UCH-1 (cell line): ENCODE measurements around a stretch of chrX.

DNA sequence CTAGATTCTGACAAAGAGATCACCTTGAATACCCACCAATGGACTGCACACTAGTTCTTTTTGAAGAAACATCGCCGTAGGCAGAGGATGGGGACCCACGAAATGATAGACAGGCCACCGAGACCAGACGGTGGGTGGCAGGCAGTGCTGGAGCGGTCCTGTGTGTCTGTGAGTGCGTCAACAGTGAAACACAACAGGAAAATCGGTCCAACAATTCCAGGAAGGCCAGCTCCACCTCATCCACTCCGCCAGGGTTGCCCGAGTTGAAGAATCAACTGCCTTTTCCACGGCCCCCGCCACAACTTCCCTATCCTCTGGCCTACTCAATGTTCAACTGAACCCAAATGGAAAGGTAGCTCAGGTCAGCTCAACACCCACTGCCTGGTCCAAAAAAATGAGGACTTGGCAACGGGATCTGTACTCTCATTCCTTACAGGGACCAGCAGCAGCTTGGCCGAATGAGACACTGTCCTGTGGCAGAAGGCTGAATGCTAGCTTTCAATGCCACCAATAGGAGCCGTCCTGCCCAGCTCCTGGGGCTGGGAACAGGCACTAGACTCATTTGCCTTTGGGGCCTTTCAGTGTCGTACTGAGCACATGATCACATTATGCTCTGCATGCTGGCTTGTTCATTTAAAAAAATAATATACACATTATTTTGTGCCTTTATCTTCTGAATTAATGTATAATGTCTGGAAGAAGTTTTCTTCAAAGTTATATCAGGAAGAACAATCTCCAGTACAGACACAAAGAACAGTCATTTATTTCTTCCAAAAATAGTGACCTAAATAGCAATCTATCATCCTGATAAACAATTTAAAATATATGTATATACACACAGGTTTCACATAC, 43.4 kb downstream of the MID1 start:
- RRBS, result no CpG with 5 or more reads among the region's 16 CpGs

DNA sequence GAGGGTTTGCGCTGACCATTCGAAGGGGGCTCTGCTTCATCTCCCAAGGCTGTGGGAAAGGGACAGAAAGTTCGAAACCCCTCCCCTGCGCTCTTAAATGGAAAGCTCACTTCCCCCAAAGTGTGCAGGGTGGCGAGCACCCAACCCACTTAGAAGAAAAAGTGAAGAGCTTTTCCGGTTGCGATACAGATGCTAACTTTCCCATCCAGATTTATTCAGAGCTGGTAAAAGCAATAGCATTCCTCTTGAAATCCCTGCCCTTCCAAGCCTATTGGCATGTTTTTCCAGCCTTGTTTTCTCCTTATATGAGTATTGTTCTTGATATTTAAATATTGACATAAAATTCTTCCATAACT, 1.3 kb downstream of the MID1 start:
- RRBS, result no CpG with 5 or more reads among the region's 7 CpGs

DNA sequence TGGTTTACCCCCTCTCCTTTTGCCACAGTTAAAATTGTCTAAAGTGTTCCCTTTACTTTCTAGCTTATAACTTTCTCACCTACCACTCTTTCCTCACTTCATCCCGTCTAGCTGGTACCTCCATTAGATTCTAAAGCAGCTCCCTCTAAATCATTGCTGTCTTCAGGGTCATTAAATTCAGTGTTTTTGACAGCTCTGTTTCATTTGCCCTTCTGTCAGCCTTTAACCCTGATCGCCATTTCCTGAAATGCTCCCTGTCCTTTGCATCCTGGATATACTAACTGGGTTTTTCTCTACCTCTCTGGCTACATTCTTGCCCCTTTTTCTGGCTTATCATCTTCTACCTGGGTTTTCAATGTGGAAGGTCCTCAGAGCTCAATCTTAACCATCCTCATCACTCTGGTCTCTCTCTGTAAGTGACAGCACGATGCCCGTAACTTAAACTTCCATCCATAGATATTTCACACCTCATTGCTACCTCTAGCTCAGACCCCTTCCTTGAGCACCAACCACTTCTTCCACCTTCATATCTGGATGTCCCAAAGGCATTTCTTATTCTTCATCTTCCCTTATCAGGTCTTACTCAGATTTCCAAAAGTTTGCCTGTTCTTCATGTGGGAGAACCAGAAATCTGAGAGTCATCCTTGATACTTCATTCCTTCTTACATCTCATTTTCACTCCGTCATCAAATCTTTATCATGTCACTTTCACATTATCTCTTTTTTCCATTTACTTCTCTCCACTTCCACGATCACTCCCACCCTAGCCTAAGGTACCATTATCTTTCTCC, 80.7 kb downstream of the HCCS start:
- RRBS, result no CpG with 5 or more reads among the region's 6 CpGs

DNA sequence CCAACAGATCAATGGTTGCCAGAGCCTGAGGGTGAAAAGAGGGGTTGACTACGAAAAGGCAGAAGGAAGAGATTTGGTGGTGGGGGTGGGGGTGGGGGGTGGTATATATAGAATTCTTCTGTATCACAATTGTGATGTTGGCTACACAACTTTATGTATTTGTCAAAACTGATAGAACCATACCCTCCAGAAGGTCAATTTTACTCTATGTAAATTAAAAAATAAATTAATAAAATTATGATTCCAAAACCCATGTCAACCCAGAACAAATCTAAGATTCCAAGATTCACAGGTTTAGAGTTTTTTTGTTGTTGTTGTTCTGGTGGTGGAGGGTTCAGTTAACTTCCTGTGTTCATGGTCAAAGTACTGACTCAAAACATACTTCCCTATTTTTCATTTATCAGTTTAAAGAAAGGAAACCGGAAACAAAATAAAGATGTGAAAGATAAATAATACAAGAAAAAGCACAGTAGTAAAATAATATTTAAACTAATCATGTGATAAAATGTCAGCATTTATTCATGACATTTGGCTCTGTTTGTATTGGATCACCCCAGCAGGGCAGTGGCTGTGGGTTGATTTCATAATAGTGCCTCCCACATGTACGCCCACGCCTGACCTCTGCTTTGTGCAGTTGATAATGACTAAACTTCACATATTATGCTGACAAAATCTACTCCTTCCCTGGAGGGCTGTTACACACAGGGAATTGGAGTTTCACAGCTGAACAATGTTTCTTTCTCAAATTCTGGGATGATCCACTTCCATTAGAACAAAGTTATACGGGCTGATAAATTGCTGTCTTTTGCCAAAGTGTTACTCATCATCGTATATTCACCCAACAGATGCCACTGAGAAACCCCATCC, 48.0 kb downstream of the AMELX start:
- RRBS, result no CpG with 5 or more reads among the region's 6 CpGs

DNA sequence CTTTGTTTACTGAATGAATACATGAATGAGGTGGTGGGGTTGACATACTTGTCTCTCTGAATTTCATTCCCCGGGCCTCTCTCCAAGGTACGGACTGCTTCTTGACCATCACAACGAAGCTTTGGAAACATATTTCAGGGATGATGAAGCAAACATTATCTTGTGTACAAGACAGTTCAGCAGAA, 168.2 kb downstream of the AMELX start:
- RRBS, result no CpG with 5 or more reads among the region's 3 CpGs

GRCh38 chrX:12823101-12823676, 32.0 kb downstream of the PRPS2 start:
- RRBS, result no CpG with 5 or more reads among the region's 3 CpGs

DNA sequence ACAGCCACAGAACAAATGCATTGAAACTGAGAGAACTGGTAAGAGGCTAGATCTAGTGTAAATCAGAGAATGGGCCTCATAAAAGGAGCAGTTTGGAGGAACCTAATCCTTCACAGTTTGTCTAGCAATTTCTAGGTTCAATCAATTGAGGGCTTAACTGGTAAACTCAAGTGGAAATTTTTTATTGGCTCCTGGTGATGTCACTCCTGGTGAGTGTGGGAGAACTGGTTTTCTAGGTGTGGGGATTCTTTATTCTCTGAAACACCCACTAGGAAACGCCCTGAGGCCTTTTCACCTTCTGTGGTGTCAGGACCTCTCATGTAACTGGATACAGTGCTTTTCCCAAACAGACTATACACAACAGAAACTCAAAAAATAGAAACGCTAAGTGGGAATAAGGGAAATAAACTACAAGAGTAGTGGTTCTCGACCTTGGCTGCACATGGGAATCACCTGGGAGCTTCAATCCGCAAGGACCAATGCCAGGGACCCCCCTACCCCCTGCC, 27.7 kb upstream of the TMSB4X start:
- RRBS, result no CpG with 5 or more reads among the region's 4 CpGs

GRCh38 chrX:12979944-12980529, 5.1 kb downstream of the TMSB4X start:
- RRBS, result no CpG with 5 or more reads among the region's 13 CpGs

DNA sequence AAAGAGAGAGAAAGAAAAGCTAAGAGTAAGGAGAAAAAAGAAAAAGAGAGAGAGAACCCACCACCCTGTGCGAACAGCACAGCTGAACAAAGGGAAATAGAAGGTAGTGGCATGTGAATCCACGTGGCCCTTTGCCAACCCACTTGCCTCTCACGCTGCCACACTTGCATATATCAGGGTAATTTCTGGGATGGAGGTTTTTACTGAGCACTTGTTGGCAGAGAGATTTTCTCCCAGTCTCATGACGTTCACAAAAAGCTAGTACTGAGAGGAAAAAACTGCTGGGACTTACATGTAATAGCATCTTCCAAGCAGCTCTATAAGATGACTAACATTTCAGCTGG, 31.1 kb downstream of the TMSB4X start:
- RRBS, result no CpG with 5 or more reads among the region's 4 CpGs

DNA sequence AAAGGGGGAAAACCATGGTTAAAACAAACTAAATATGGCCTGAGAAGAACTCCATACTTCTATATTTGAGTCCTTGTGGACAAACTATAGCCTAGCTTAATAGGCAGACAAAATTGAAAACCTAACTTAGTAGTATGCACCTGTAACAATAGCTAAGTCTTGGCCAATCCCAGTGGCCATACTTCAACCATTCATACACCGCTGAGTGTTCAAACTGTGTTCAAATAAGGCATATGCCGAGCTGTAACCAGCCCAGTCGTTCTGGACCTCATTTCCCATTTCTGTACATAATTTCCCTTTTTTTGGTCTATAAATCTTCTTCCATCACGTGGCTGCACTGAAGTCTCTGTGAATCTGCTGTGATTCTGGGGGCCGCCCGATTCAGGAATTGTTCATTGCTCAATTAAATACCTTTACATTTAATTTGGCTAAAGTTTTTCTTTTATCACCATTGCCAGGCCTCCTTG, 27.8 kb downstream of the FAM9C start:
- RRBS, result no CpG with 5 or more reads among the region's 6 CpGs

DNA sequence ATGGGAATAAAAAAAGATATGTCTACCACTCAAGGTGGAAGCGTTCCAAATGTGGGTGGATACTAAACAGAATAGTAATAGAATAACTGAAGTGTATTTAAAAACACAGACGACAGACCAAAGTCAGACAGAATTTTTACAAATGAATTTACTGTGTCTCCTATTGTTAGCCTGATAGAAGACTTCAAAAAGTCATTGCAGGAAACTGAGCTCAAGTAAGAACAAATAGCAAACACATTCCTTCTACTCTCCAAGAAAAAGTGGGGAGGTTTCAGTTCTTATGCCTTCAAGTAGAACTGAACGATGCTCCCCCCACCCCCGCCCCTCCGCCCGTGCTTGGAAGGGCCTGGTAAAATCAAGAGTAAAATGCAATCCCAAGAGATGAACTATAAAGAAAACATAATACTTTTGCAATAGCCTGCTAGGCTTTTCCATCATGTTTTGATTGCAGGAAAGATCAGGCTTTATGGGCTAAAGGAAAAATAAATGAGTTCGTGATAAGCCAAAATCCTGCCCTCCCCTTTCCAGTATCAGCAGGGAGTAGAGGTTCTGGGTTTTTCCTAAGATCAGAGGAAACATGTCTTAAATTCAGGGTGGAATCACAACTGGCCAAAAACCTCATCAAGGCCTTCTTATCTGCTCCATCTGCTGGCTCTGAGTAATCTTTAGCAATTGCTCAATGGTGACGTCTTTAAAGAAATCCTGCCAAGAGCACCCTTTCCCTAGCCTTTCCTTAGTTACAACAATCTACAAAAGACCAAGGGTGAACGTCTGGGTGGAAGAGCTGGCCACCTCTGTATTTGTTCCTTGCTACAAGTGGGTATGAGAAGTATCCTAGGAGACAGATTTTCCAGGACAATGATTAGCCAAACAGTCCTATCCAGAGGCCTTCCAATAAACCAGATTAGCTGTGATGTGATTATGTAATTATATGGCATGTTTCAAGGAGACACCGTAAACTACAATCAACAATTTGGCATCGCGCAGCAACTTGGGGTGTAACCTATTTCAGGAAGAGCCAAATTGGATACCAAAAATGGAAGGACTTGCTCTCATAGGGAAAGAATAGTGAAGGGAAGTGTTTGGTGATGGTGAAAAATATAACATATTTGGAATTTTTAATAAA, 66.2 kb upstream of the FAM9C start:
- RRBS, result no CpG with 5 or more reads among the region's 12 CpGs

GRCh38 chrX:13250809-13251692, 68.8 kb downstream of the ATXN3L start:
- RRBS, result no CpG with 5 or more reads among the region's 7 CpGs

- RRBS, result no CpG with 5 or more reads among the region's 3 CpGs
Observed at GRCh38 chrX:13303128-13303754, 16.6 kb downstream of the ATXN3L start.

DNA sequence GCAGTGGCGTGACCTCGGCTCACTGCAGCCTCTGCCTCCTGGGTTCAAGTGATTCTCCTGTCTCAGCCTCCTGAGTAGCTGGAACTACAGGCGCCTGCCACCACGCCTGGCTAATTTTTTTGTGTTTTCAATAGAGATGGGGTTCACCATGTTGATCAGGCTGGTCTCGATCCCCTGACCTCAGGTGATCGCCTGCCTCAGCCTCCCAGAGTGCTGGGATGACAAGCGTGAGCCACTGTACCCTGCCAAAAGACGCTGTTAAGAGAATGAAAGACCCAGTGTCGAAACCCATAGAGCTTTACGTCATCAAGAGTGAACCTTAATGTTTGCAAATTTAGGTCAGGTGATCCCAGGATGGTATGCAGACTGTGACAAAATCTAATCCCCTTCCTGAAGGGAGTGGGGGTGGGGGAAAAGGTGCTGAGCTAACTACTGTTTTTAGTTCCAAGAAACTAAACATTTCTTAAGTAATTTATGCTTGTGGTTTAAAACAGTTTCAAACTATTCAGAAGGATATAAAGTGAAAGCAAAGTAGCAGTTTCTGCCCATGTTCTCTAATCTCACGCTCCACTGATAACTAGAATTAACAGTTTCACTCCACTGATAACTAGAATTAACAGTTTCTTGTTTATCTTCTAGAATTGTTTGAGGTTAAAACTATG, 8.2 kb downstream of the OFD1 start:
- RRBS, result no CpG with 5 or more reads among the region's 11 CpGs

- RRBS, result no CpG with 5 or more reads among the region's 3 CpGs
Observed at GRCh38 chrX:13791471-13792091, 25.3 kb downstream of the GPM6B start.

DNA sequence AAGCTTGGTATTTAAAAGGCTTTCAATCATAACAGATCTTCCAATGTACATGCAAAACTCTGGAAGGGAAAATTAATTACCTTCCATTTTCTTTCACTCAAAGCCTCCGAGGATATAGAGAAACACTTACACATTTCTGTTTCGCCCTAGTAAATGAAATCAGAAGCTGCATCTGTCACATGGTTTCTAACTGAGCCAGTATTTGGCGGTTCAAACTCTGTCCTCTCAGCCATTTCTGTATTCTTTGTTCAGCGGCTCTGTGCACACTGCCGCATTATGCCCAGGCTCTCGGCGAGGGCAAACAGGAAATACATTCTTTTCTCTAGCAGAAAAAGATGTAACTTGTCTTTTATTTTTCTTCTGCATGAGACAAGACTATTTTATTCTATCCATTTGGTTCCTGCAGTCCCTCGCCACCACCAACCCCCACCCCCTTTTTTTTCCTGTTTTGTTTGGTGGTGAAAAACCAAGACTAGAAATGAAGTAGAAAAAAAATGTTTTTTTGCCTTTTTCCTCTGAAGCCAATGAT, 71.4 kb upstream of the GPM6B start:
- RRBS, result no CpG with 5 or more reads among the region's 8 CpGs

DNA sequence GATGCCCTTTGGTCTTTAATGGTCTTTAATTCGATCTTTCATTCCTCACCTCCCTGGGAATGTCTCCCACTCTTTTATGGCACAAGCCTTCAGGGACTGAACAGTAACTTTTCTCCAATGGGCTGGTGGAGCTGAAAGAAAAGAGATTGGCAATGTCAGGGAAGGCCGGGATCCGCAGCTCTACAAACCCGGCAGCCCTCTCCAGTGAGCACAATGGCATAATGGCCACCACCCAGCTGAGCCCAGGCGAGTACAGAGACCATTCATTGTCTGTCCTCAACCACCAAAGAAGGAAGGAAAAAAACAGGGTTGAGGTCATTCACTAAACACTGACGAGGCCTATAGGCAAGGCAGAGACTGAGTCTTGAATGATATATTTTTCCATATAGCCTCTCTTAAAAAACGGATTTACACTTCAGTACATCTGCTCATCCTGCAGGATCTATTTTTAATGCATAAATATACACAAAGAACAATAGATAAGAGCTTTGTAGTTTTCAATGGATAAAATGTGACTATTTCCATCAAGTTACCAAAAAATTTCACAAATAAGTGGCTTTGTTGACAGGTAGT, 3.5 kb downstream of the GEMIN8 start:
- RRBS, result no CpG with 5 or more reads among the region's 7 CpGs

GRCh38 chrX:15299978-15300624, 15.3 kb downstream of the ASB11 start:
- RRBS, result no CpG with 5 or more reads among the region's 3 CpGs

GRCh38 chrX:15335631-15335962, 274 bp upstream of the PIGA start:
- RRBS, result 3% methylated on average over 7 of the region's 26 CpGs

DNA sequence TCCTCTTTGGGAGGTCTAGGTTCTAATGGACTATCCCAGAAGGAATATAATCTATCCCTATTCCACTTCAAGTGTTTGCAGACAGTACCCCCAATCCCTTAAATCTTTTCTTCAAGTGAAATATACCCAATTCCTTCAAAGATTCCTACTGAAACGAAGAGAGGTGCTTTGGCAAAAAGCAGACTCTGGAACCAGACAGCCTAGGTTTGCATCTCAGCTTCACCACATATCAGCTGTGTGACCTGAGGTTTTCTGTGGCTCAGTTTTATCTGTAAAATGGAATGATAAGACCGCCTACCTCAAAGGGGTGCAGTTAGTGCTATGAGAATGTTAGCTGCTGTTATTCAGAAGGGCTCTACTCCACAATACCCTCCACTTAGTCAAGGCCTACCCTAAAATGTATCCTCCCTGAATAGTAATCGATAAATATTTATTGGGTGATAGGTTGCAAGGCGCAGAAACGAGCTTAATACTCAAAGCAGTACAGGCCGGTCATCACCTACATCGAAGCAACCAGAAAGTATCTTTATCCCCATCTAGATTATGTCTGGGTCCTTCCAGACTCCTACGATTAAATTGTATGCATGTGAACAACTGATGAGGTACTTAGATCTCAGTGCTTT, 624 bp downstream of the PIR start:
- RRBS, result no CpG with 5 or more reads among the region's 8 CpGs